Amniotic epithelial cell (primary cell): ENCODE results near the gene SNX10.

DNA sequence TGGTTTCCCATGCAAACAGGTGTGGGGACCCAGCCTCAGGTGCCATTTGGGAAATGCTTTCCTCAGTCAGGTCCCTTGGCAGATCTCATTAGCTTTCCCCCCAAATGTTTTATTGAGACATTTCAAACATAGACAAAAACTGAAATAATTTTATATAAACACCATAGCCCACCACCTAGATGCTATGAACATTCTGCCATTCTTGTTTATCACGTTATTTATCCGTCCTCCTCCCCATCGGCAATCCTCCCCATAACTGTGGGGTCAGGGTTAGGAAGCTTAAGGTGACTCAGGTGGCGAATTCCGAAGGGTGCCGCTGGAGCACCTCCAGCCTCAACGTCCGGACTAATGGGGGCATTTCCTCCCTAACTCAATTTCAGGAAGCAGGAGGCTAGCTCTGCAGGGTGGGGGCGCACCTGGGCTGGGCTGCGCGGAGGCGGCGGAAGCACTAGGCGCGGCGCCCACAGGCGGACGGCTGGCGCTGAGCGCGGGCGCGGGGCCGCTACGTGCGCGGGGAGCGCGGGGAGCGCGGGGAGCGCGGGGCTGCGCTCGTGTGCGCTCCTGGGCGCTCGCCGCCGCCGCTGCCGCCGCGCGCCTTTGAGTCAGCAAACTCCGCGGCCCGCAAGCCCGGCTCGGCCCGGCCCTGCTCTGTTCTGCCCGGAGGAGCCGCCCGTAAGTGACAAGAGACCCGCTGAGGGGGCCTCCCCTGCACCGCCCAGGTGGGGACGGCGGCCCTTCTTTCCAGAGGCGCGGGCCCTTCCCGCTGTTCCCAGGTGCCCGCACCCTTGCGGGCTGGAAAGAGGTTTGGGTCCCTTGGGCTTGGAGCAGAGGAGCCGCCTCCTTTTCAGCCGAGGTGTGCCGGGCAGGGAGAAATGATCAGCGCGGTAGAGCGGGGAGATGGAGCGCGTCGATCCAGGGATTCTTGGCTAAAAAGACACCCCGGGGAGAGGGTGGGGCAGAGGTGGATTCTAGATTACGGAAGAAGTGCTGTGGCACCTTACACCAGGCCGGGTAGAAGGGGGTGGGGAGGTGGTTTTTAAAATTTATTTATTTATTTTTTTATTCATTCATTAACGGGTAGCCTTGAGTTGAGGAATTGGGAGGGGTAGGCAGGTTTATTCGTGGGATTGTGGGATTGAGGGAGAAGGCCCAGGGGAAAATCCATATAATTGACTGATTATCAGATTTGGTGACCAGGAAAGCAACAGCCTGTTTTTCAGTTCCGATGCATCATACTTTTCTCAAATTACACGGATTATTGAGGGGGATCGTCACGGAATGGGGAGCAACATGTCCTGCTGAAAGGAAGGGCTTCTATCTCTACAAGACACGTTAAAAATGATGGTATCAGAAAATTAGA lies at the start of gene SNX10:
SNX10 (plus strand) TSS at position 448 of the 1,360 bp plus-strand sequence.
- RRBS = 5% methylated on average over 8 of the region's 82 CpGs

DNA sequence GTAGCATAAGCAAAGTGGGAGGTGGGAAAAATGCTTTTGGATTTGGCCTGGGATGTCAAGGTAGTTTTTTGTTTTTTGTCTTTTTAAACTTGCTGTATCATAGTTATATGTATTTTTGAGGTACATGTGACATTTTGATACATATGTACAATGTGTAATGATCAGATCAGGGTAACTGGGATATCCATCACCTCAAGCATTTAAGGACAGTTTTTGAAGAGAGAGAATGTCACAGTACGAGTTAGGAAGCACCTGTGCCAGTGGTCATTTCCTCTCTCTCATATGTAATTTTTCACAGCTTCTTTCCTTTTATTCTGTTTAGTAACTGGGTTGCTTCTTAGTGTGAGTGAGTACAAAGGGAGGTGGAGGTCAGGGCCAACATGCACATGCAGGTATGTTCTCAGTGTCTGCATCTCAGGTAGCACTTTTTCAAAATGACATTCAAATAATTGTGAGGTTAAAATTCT lies 42.5 kb downstream of the SNX10 start:
- RRBS = no CpG with 5 or more reads among the region's 1 CpG

DNA sequence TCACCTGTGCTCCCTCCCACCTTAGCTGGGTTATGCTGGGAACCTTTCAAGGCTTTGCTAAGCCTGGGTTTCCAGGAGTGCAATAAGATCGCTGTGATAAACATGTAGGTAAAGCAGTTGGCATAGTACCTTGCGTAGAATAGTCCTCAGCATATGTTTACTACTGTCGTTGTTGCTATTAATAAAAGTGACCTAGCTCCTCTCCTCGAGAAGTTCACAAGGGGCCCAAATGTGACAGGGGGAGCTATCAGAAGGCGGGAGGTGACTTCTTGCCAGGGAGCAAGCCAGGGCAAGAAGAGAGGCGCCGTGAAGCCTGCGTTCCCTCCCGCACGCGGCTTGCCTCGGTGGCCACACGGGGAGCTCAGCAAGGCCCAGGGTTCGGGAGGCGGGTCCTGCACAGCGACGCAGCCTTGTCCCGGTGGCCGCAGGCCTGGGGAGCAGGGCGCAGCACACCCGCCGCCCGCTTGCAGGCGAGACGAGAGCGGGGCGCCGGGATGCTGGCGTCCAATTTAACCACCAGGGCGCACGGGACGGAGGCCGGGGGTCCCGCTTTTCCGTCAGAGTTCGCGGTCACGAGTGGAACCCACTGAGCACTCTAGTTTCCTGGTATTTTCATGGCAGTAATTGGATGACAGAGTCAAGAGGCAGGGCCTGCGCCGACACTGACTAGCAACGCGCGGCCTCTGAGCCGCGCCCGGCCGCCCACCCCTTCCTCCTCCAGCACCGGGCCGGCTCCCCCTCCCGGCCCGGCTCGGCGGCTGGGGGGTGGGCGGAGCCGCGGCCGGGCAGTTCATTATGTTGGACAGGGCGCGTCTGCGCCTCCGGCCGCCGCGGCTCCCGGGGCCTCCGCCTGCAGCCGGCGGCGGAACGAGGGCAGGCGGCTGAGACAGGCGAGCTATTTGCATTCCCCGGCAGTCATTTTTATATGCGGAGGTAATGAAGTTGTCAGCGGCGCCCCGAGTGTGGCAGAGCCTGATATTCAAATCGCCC lies 106.4 kb downstream of the SNX10 start:
- RRBS = 3% methylated on average over 33 of the region's 78 CpGs

DNA sequence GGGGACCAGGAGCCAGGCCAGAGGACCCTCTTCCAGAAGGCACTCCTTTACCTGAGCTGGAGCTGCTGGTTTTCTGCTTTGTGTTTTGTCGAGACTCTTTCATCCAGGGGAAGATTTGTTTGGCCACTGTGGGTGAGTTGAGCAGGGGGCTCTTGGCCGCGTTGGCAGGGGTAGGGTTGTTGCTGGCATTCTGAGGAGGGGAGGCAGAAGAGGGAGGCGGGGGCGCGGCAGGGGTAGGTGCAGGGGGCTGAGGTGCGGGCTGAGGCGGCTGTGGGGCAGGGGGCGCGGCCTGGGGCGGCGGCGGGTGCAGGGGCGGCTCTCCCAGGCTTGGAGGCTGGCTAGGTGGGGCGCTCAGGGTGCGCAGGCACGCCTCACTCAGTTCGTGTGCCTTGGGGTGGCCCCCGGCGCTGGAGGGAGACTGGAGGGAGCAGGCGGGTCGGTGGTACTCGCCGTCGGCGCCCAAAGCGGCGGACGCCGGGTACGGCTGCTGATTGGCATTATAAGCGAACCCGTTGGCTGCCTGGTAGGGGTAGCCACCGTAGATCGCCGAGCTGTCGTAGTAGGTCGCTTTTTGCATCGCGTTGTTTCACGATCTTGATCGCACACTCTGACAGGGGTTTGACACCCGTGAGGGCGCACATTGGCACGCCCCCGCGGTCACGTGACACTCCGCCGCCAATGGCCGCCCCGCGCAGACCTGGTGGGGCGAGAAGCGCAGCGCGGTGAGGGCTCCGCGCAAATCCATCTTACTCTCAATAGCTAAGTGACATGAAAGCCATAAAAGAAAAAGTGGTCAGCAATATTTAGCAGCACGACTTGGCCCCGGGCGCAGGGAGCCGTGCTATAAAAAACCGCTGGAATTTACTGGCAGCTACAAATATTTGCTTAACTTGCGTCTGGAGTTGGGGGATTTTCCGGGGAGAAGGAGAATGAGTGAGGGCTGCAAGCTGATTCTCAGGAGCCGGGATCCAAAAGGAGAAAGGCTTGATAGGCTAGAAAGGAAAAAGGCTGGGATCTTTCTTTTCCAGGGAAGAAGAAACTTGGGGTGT lies 7.9 kb upstream of the HOXA2 start:
- RRBS = 11% methylated on average over 17 of the region's 67 CpGs

DNA sequence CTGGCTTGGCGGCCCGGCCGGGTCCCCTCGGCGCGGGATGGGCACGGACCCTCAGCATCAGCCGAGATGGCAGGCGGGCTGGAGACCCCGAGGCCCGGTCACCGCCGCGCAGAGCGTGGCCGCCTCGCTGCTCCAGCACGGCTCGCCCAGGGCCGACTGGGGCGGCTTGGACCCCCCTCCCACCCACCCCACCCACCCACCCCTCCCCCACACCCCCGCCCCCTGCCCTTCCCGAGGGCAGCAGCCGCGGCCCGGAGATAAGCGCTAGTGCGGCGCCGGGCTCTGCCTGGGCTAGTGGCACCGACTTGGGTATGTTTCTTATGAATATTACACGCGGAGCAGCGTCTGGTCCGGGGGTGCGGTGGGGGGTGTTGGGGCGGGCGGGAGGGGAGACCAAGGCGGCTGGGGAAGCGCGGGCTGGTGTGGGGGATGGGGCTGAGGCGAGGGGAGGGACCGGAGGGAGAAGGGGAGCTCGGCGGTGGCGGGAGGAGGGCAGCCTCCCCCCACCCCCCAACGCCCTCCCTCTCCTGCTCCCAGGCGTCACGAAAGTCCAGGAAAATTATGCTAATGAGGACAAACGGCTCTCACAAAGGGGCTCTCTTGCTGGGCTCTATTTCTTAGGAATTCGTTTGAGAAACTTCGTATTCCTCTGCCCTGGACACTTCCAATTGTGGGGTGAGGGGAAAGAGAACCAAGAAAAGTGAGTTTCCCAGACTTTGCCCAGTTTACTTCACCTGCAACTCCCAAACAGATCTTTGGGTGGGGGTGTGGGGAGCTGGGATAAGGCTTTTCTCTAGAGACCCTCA lies 11.4 kb upstream of the HOXA2 start:
- RRBS = 2% methylated on average over 15 of the region's 52 CpGs

DNA sequence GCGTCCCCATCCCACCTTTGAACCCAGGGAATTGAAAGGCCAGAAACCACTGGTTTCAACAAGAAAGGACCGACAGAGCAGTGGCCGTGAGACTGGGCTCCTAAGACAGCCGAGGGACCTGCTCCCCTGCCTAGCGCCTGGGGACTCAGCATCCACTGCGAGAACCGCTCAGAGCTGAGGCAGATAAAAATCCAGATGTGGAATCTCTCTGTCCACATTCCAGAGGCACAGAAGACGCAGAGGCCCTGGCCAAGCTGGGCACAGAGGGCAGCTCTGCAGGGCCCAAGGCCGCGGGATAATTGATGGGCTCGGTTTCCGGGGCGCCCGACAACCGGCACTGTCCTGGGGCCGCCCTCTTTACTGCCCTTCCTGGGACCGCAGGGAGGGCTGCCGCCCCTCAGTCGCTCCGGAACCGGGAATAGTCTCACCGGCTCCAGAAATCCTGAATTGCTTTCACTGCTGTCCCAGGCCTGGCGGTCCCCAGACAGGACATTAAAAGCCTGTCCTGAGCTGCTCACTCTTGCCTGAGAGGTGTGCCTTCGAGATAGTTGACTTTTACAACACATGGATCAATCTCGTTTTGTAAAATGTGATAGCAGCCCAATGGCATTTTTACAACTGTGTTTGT lies 1.2 kb upstream of the HOXA6 start:
- RRBS = 20% methylated on average over 6 of the region's 25 CpGs

- RRBS = no CpG with 5 or more reads among the region's 72 CpGs
Measured at GRCh38 chr7:27150422-27151451, 1.6 kb downstream of the HOXA3 start.

- RRBS = 3% methylated on average over 14 of the region's 75 CpGs
Measured at GRCh38 chr7:27160665-27161778, 4.3 kb downstream of the HOXA9 start.

DNA sequence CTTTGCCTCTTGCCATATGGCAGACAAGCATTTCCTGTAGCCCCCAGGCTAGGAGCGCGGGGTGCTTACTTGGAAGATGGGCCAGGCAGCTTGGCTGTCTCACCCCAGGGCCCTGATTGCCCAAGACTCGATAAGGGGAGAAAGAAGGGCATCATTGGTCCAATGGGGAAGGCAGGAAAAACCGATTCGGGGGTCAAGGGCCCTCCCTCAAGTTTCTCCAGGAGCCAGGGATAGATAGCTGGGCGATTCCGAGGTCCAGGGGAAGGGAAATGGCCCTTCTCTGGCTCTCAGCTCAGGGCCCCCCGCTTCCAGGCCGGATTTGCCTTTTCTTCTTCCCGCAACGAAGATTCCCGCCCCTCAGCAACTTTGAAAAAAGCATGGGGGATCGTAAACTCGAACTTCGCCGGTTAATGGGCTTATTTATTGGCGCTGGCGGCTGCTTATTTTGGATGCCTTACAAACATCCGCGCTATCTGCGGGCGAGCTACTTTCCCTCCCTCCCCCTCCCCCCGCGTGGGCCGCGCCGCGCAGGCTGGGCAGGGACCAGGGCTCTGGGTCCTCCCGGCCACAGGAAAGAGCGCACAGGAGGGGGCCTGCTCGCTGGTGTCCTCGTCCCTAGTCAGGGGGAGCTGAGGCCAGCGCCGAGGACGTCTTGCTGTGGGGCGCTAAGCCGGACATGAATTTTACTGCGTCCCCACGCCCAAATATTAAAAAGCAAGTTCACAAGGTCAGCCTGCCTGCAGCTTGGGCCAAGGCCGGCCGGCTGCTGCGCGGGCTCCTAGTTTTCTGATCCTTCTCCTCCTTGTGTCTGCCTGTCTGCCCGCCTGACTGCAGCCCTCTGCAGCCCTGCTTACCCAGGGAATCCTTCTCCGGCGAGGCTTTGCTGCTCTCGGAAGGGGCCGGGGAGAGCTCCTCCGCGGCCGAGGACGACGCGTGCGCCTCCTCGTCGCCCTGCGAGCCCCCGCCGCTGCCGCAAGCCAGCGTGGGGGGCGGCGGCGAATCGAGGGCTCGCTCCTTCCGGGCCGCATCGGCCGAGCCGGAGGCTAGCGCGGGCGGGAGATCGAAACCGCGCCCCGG lies 1.3 kb downstream of the HOXA10 start:
- RRBS = 2% methylated on average over 19 of the region's 79 CpGs

DNA sequence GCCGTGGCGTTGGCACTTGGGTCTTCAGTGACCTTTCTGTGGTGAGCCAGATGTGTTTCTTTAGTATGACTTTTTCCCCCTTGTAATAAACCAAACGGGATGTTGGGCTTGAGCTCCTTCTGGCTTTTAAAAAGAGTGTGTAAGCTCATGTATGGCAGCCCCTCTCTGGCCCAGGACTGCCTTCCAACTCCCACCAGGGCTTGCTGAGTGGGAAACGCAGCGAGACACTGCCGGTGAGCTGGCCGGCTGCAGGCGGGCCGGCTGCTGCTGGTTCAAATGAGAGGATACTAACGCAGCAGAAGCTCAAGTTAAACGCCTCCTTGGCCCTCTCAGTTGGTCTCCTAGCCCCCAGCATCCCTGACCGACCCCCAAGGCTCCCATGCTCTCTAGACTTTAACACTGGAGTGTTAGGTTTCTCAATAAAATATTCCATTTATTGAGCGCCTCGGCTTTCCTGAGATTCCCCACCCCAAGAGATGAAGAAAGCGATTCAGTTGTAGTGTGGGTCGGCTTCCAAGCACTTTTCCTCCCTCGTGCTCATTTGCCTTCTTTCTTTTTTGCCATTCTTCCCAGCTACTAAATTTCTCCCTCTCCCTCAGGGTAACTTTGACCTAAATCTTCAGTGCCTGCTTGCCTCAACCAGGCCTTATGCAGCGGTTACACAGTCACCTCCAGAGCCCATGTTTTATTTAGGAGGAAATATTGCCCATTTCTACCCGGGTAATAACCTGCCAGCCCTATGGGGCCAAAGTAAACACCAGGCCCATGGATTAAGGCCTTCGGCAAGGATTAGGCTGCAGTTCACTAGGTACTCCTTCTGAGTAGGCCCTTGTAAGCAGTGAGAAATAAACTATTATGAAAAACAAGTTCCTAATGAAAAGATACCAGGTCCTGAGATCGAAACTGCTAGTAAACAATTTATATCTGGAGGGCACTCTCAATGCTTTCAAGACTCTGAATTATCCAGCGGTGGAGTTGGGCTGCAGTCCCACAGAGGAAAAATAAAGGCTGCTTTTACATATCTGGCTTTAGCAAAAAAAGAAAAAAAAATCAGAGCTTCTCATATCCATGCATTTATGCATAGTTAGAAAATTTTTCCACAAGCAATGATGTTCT lies 3.4 kb upstream of the HOXA10 start:
- RRBS = no CpG with 5 or more reads among the region's 22 CpGs

GRCh38 chr7:27201320-27202254 lies 1.7 kb upstream of the HOXA13 start:
- RRBS = no CpG with 5 or more reads among the region's 14 CpGs

DNA sequence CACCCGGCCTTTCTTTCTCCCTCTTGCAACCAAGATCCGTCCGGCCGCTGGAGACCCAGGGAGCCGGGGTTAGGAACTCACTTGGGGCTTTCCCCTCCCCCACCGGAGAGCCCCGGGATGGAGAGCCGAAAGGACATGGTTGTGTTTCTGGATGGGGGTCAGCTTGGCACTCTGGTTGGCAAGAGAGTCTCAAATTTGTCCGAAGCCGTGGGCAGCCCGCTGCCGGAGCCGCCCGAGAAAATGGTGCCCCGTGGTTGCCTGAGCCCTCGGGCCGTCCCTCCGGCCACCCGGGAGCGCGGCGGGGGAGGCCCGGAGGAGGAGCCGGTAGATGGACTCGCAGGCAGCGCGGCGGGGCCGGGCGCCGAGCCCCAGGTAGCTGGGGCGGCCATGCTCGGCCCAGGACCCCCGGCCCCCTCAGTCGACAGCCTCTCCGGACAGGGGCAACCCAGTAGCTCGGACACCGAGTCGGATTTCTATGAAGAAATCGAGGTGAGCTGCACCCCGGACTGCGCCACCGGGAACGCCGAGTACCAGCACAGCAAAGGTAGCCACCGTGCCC lies 391 bp downstream of the EVX1 start:
- RRBS = 3% methylated on average over 25 of the region's 46 CpGs

GRCh38 chr7:27346659-27347691 lies 104.4 kb downstream of the EVX1 start:
- RRBS = no CpG with 5 or more reads among the region's 14 CpGs

DNA sequence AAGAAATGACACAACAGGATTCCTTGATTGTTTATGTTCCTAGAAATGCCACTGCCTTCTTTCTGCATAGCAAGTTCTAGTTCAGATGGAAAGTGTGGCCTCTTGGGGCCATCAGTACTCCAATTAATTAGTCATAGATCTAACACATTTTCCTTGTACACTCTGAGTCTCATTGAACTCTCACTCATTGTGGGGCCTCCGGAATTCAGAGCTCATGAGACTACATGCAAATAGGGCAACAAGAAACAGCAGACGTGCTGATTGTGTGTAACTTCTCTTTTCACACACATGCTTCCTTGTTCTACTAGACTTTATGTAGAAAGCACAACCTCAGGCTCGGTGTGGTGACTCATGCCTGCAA lies 35.3 kb upstream of the HIBADH start:
- RRBS = no CpG with 5 or more reads among the region's 3 CpGs

- RRBS = 3% methylated on average over 1 of the region's 1 CpG
Measured at GRCh38 chr7:27921157-27921460, 181.1 kb downstream of the TAX1BP1 start.

- RRBS = no CpG with 5 or more reads among the region's 3 CpGs
Measured at GRCh38 chr7:27954268-27954700, 214.3 kb downstream of the TAX1BP1 start.

DNA sequence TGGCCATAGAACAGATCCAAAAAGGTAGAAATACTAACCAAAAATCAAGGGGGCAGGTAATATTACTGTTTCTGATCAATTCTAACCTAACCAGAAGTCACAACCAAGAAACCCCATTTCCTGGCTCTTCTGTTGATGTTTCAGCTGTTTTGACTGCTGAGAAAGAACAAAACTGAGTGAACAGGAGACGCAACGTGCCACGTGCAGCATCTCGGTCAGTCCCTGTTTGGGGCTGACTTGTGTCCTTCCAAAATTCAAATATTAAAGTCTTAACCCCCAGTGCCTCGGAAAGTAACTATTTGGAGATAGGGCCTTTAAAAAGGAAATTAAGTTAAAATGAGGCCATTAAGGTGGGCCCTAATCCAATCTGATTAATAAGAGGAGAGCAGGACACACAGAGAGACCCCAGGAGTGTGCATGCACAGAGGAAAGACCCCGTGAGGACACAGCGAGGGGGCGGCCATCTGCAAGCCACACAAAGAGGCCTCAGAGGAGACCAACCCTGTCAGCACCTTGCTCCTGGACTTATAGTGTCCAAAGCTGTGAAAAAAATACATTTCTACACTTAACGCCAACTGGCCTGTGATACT lies 56.7 kb downstream of the JAZF1 start:
- RRBS = no CpG with 5 or more reads among the region's 9 CpGs

GRCh38 chr7:28153625-28154169 lies 26.9 kb downstream of the JAZF1 start:
- RRBS = no CpG with 5 or more reads among the region's 2 CpGs

GRCh38 chr7:28156987-28157714 lies 23.4 kb downstream of the JAZF1 start:
- RRBS = no CpG with 5 or more reads among the region's 7 CpGs

DNA sequence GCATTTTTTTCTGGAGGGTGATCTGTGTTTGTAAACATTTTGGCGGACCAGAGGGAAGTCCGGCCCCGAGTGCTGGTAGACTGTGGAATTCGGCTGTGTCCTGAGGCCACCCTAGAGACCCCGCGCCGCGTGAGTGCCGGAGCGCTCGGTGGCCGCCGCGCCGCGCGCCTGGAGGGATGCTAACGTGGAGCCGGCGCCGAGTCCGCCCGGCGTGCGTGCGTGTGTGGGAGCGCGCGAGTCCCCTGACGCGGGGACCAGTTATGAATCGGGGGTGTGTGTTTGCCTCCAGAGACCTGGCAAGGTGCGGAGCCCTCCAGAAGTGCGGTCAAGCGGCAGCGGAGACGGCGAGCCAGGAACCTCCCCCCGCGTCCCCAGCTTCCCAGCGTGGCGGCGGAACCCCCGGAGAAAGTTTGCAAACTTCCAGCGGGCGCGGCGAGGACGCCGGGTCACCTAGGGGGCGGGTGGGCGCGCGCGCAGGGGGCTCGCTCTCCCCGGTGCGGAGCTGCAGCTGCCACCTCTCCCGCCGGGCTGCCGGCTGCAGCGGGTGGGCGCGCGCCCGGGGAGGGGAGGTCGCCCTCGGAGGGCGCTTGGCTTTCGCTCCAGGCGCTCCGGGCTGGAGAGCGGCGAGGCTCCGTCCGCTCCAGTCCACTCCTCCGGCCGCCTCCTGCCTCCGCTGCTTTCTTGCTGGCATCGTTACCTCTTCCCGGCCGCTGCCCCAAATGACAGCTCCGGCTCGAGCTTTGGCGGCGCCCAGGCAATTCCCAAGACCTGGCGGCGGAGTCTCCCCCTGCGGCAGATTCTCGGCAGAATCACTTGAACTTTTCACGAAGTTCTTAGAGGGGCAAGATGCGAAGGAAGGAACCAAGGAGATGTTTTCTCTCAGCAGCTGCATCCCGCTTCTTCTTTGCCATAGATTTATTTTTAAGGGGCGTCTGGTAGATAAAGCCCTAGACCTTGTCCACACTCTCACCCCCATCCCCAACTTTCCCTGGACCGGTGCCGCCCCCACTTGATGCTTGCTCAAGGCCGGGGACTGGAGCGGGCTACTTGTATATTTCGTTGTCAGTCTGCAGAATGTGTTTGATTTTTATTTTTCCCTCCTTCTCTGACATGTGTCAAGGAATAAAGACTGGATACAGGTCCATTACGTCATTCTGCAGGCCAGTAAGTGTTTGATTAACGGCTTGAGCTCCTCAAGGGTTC lies 2.3 kb upstream of the CREB5 start:
- RRBS = 1% methylated on average over 47 of the region's 101 CpGs